ENCODE results near the genes RPRD1B and BPI.

DNA sequence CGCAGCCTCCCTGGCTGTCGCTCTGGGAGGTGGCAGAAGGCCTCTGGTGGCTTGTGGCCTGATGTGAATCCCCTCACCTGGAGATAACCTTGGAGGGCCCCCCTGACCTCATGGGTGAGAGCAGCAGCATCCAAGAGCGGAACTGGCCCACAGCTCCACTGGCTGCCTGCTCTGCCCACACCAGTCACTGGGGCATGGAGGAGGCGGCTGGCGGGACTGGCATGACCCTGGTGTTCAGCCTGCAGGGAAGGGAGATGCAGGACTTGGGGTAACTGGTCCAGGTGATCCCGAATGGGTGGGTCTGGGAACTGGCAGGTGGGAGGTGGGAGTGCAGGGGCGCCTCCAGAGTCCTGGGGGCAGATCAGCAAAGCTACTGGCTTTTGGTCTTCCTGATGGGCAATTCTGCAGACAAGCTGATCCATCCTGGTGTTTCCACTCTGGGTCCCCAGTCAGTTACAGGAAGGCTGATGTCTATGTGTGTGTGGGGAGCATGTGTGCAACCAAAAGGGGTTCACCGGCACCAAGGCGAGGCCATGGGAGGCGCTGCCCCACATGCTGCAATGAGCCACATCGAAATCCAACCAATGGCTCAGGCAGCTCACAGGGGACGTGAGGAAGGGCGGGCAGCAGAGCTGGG, 10.7 kb upstream of the DSN1 start:
- PRO-cap: no peak

DNA sequence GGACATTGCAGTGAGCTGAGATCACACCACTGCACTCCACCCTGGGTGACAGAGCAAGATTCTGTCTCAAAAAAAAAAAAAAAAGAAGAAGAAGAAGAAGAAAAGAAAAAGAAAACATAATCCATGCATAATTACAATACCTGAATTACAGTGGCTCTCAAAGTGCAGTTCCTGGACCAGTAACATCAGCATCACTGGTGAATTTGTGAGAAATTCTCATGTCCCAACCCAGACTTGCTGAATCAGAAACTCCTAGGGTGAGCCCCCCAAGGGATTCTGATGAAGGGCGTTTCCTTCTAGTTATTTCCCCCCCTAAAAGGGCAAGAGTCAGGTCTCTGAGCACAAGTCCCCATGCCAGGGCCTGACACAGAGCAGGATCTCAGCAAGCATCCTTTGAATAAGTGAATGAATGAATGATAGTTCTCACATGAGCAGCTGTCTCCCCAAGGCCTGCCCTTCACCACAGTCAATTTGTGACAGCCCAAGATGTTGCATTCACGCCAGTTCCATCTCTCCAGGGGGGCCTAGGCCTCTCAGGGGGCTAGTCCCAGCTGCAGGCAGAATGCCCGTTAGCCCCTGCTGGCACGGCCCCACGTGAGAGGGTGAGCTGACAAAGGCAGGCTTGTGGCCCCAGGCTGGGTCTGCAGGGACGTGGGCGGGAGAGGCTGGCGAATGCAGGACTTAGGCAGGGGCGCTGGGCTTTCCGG, 18.2 kb downstream of the SOGA1 start:
- PRO-cap: no peak

GRCh38 chr20:36861395-36861906, 1.9 kb downstream of the SOGA1 start:
- PRO-cap: unidirectional peak, minus-strand start at chr20:36861618; unidirectional peak, plus-strand start at chr20:36861792

- PRO-cap: no peak
Observed at GRCh38 chr20:37220435-37221126, 41.0 kb downstream of the GHRH start.

DNA sequence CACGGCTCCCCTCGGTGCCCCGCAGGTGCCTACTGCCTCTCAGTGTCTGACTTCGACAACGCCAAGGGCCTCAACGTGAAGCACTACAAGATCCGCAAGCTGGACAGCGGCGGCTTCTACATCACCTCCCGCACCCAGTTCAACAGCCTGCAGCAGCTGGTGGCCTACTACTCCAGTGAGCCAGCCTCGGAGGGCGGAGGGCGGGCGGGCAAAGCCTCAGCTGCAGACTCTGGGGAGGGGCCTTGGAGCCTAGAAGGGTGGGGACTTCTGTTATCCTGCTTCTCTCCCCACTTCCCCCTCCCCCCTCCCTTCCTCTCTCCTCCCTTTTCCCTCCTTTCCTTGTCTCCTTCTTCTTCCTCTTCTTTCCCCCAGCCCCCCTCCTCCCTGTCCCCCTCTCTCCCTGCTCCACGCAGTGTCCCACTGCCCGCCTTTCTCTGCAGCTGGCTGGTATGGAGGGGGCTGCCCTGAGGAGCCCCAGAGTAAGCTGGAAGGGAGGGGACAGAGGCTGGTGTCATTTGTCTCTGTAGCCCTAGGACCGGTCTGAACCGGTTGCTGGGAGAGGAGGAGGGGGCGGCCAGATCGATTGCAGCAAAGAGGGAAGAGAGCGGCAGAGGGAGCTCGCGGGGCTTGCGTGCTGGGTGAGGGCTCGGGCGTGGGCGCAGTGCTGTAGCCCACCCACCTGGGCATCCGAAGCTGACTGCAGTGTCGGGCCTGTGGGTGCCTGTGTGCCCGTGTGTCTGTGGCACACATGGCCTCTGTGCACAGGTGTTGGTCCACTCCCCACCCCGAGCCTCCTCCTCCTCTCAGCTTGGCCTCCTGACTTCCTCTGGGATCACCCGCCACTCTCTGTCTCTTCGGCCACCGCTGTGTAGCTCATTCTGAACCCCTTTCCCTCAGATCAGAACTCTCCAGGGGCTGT, 50.5 kb downstream of the SRC start:
- PRO-cap: no peak

- PRO-cap: no peak
Observed at GRCh38 chr20:37403132-37404450, 57.7 kb downstream of the SRC start.

DNA sequence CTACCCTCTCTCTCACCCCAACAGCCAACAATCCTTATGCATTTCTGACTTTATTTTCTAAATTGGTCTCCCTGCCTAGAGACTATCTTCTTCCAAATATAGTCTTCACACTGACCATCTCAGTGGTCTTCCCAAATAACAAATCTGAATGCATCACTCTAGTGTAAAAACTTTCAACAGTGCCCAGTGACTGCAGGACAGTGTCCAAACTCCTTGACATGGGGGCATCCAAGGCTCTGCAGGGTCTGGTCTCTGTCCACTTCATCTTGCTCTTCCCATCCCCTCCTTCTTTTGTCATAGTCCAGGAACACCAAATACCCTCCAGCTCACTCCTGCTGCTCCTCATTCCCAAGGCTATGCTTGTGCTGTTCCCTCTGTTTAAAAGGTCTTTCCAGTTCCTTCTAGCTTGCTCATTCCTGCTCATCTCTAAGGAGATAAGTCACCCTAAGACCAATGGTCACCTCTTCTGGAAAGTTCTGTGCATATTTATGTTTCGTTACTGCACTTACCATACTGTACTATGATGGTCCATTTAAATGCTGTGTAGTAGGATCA, 29.7 kb upstream of the NNAT start:
- PRO-cap: no peak

- PRO-cap: no peak
Observed at GRCh38 chr20:37745596-37746039, 51.8 kb downstream of the CTNNBL1 start.

- PRO-cap: no peak
Observed at GRCh38 chr20:37983965-37984644, 49.2 kb downstream of the TTI1 start.

- PRO-cap: bidirectional peak, plus-strand start at chr20:38033560, minus-strand start at chr20:38033442
Observed at GRCh38 chr20:38033317-38034296, at the start of gene RPRD1B. Gene RPRD1B, plus strand, starts transcription at chr20:38033746.

DNA sequence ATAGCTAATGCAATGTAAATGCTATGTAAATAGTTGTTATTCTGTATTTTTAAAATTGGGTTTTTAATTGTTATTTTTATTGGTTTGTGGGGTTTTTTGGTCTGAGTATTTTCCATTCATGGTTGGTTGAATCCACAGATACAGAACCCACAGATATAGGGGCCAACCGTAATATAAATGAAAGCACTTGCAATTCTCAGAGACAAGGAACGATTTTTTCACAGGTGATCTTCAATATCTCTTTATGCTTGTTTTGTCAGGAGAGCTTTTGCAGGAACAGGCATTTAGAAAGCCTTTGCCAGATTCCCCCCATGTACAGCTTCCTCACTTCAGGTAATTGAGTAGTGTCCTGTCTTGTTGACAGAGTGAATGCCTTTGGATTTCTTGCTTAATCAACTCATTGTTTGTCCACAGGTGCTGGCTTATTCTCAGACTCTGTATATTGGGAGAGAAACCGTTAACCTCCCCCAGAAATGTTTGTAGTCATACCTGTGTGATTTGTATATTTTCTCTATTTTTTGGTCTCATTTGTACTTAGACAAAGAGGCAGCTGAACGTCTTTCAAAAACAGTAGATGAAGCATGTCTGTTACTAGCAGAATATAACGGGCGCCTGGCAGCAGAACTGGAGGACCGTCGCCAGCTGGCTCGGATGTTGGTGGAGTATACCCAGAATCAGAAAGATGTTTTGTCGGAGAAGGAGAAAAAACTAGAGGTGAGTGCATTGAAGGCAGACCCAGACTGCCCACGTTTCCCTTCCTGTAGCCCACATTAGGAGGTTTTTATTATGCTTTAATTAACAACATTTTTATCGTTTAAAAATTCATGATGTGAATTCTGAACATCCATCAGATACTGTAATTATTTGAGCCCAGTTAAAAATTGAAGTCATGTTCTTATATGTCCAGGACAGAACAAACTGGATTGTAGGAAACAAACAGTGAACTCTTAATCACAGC, 32.3 kb downstream of the RPRD1B start:
- PRO-cap: no peak

DNA sequence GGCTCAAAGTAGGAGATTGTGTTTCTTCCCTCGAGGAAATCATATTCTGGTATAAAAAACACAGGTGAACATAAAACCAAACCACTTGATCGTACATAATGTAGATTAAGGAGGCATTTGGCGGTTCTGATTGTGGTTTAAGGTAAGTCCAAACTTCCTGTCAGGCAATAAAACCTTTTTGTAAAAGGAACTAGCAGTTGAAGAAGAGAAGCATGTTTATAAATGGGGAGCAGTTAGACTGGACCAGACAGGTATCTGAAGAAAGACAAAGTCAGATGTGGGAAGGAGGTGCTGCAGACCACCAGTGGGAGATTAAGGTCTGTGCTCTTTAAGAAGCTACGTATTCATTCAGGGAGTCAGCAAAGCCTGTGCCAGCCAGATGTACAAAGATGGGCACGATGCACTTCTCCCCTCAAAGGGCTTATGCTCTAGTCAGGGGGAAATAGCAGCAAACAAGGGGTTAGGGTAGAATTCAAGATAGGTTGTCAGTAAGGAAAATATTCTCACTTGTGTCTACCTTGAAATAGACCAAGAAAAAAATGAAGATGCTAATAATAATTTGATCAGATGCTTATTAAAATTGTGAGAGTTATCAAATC, 35.8 kb downstream of the RPRD1B start:
- PRO-cap: no peak

- PRO-cap: no peak
Observed at GRCh38 chr20:38083743-38084123, 50.2 kb downstream of the RPRD1B start.

DNA sequence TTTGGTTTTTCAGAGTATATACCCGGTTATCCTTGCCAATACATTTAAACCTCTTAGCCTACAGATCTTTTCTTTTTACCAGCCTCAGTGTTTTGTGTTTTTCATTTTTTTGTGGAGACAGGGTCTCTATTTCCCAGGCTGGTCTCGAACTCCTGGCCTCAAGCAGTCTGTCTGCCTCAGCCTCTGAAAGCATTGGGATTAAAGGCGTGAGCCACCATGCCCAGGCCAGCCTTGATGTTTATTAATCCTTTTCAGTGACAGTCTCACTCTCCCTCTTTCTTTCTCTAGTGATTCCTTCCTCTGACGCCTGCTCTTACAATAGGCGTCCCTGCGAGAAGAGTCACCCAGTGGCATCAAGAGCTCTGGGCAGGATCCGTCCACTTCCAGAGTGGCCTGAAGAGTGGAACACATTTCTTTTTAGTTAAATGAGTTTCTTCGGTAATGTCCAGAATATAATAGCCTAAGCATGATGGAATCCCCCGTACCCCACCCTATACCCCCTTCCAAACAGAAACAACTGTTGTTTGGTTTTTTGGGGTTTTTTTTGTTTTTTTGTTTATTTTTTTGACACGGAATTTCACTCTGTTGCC, 53.0 kb downstream of the RPRD1B start:
- PRO-cap: no peak

DNA sequence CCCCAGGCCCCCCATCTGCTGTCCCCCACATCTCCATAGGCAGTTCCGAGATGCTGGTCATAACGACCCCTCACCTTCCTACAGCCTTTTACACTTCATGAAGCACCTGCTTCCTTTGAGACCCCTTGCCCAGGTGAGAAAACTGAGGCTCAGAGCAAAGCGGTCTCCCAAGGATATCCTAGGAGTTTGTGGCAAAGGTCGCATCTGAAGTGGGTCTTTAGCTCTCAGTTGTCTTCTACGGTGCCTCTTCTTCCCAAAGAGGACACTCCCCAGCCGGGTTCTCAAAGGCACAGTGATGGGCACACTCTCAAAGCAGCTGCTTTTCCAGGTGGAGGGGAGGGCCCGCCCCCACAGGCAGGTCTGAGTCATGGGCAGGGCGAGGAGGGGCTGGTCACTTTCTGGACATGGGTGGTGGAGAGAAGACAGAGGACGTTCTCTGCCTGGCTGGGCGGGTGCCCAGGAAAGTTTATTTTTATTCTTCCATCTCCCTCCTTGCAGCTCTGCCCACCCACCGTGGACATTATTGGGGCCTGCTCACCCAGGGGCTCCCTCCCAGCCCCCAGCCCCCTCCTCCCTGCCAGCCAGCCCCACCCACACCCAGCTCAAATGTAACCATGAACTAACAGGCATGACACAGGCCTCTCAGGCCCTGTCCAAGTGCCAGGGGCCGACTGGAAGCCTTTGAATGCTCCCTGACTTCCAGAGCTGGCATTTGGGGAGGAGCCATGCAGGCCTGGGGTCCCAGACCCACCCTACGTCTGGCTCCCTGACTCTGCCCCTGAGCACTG, 8.2 kb downstream of the TGM2 start:
- PRO-cap: bidirectional peak, plus-strand start at position 405 of the sequence, minus-strand start at position 283 of the sequence

- PRO-cap: no peak
Observed at GRCh38 chr20:38303692-38304435, at the start of gene BPI. Gene BPI, plus strand, starts transcription at chr20:38304156.

- PRO-cap: no peak
Observed at GRCh38 chr20:38353116-38353852, 7.0 kb downstream of the LBP start.

DNA sequence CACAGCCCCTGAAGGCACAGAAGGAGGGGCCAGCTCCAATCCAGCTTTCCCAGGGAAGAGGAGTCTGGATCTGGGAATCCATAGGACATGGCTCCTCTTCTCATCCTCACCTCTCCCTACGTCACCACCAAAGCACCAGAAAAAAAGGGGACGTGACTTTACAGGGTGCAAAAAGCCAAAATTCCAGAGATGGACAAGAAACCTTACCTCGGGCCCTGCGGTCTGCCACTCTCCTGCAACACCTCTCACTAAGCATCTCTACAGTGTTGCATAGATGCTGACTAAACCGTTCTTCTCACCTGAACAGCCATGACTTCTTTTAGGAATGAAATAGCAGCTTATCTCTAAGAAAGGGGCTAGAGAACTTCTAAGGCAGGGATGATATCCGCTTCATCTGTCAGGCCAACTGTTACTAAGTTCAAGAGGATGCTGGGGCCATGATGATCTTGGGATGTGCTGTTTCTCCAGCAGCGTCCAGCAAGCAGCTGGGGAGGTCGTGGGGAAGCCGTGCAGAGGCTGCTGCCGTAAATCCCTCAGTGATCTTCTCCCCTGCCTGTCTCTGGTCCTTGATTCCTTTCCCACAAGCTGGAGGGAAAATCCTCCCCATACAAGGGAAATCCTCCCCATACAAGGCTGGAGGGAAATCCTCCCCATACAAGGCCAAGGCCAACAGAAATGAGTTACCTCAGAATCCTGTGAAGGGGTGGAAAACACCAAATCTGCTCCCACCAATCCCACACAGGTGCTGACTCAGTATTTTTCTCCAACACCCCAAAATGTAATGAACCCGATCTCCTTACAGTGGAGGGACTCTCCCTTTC, 44.2 kb upstream of the RALGAPB start:
- PRO-cap: no peak

DNA sequence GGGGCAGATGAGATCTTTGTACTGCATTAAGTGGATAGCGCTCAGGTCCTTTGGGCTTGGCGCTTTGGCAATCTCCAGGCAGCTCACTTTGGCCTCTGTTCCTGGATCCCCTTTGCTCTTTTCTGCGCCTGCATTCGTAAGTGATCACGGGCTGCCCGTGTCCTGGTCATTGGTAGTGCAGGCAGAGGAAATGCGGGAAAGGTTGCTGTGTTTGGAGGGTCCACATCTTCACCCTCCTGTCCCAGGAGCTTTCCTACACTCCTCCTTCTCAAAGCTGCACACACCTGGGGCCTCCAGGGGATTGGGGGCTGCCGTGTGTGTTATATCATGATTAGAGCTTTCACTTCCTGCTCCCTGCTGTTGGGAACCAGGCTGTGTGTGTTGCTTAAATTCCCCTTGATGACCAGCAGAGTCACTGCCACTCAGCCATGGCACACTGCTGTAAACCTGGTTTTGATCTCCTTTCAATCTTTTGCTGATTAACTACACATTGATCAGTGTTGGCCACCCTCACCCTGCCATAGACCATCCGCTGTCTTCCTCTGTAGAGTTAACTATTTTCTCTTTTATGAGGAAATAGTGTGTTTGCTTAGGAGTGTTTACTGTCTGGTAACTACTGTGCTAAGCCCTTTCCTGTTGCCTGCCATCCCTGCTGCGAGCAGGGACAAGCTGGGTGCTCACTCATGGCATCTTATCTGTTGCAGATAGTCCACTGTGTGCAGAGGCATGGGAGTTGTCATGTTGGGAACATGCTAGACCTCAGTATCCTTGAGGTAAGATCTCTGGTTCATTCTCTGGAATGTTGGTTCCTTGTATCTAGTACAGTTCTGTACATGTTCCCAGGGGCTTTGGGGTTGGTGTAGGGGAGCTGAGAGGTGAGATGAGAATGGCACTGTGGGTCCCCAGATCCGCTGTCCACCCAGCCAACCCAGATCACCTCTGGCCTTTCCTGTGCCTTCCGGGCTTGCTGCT, 24.4 kb upstream of the RALGAPB start:
- PRO-cap: no peak

DNA sequence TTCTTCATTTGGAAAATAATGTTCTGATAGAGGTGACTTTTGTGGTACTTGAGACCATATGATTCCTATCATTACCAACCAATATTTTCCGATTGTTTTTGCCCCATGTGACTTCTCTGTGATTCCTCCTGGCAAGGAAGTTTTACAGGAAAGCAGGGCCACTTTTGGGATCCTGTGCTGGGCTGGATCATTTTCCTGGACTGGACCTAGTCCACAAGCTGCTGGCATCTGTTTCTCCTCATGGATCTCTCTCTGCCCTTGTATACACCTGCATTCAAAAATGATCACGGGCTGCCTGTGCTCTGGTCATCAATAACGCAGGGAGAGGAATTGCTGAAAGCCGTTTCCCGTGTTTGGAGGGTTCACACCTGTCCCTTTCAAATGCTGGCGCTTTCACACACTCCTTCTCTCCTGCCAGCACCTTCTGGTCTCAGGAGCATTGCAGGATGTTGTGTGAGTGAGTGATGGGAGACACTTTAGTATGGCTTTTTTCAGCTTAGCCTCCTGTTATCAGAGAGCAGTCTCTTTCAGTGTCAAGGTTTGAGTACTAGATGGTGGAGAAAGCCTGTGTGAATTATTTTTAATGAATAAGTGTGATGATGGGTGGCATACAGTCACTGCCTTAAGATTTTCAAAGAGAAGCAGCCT, 23.4 kb upstream of the RALGAPB start:
- PRO-cap: no peak